Ascending aorta (tissue), 1 donor: ENCODE data around the gene ABITRAM.

GRCh38 chr9:106892712-106893173 lies 29.8 kb downstream of the ZNF462 start:
- PRO-cap, result no peak

- PRO-cap, result no peak
These were observed 57.9 kb downstream of the ZNF462 start for GRCh38 chr9:106920725-106921387.

DNA sequence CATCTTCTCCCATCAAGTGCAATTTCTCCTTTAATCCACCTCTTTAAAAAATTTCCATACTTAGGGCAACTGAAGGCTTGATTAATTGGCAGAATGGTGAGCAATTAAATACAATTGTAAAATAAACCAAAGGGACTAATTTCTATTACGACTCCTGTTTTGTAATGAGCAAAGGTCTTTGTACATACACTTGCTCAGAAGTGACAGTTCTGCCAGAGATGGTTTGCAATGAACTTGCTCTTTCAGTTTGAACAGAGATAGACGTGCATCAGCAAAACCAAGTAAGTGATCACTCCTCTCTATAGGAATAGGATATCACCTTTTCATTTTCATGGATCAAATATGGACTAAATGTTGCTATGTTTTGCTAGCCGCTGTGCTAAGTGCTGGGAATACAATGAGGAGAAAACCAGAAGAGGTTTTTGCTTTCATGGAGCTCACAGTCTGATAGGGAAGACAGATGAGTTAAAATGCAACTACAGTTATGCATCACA lies 110.4 kb upstream of the RAD23B start:
- PRO-cap, result no peak

GRCh38 chr9:107295027-107295993 lies 12.2 kb downstream of the RAD23B start:
- PRO-cap, result no peak

- PRO-cap, result no peak
These were observed 2.4 kb downstream of the KLF4 start for GRCh38 chr9:107486959-107487878.

- PRO-cap, result no peak
These were observed 1.7 kb downstream of the KLF4 start for GRCh38 chr9:107487879-107488256.

- PRO-cap, result no peak
These were observed 1.4 kb upstream of the KLF4 start for GRCh38 chr9:107490894-107491367.

GRCh38 chr9:107645052-107645547 lies 155.5 kb upstream of the KLF4 start:
- PRO-cap, result no peak

DNA sequence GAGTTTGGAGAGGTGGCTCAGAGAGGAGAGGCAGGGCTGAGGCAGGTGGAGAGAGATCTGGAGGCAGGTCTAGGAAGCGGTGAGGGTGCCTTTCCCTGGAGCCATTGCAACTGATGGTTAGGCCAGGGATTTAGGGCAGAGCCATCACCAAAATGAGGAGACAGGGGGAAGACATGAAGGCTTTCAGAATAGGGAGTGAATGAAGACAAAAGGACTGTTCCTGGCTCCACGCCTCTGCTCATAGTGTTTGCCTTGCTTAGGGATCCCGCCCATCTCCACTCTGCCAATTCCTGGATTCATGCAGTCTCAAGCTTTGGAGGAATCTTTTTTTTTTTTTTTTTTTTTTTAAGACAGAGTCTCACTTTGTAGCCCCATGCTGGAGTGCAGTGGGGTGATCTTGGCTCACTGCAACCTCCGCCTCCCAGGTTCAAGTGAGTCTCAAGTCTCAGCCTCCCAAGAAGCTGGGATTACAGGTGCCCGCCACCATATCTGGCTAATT lies 251.0 kb upstream of the KLF4 start:
- PRO-cap, result no peak

DNA sequence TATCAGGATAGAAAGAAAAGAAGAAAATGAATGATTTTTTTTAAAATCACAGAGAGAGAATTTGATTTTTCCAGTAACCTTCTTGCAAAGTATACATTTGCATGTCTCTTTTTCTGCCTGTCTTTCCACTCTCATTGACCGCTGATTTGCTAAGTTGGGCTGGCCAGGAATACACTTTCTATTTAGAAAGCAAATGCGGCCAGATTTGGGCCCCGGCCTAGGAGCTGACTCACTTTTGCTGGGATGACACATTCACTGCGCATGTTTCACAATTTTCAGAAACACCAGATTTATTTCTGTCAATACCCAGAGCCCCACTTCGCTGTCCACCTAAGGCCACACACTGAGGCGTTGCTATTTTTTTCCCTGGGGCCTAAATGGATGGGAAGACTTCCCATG lies 261.1 kb upstream of the KLF4 start:
- PRO-cap, result unidirectional peak, plus-strand start at position 317 of the sequence

DNA sequence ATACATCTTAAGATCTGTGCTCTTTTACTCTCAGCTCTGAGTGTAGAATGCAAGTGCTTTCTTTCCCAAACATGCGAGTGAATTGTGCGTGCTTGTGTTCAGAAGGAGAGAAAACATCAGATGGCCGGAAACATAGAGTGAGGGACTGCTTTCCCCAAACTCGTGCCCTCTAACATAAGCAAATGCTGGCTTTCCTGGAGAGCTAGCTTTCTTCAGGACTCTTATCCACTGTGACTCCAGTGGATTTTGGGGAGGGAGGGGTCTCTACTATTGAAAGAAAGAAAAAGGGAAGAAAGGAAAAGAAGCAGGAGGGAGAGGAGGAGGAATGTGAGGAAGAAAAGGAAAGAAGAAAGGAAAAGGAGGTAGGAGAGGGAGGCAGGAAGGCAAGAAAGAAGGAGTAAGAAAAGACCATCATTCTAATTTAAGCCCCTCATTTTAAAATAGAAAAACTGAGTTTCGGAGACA lies 330.8 kb upstream of the KLF4 start:
- PRO-cap, result no peak

GRCh38 chr9:108002604-108003061 lies 513.1 kb upstream of the KLF4 start:
- PRO-cap, result no peak

GRCh38 chr9:108056211-108056482 lies 566.6 kb upstream of the KLF4 start:
- PRO-cap, result no peak

GRCh38 chr9:108156368-108156990 lies 666.9 kb upstream of the KLF4 start:
- PRO-cap, result no peak

- PRO-cap, result no peak
These were observed 164.1 kb downstream of the ACTL7B start for GRCh38 chr9:108691634-108692061.

- PRO-cap, result no peak
These were observed 159.6 kb downstream of the ACTL7B start for GRCh38 chr9:108696097-108696748.

GRCh38 chr9:108934211-108935068 lies at the start of gene ABITRAM:
TSS of gene ABITRAM (plus strand) at chr9:108934400.
- PRO-cap, result bidirectional peak, plus-strand start at chr9:108934456, minus-strand start at chr9:108934017

DNA sequence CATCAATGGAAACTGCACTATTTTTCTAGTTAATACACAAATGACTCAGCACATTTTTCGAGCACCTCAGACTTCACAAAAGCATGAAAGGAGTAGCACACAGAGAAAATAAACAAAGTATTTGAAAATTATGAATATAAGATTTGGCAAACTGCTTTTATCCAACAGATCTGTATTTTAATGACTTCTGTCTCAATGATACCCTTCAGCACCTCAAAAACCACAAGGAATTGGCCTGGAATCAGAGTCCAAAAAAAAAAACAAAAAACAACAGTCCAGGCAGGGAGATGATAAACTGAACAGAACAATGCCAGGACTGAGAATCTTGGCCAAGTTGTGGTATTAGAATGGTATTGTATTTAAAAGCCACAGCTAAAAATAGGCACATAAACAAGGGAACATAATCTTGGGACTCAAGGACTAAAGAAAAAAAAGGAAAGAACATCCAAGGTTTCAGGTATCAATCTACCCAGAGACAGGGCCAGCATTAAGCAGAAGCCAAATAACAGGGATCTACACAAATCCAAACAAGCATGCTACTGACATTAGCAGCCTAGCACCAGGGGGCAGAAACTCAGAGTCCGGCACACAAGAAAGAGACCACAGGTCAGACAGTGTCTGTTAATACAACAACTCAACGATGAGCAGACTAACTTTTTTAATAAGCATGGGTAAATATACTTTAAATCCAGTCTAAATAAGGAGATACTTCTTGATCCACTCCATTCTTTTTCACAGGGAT lies 21.3 kb downstream of the TMEM245 start:
- PRO-cap, result no peak

DNA sequence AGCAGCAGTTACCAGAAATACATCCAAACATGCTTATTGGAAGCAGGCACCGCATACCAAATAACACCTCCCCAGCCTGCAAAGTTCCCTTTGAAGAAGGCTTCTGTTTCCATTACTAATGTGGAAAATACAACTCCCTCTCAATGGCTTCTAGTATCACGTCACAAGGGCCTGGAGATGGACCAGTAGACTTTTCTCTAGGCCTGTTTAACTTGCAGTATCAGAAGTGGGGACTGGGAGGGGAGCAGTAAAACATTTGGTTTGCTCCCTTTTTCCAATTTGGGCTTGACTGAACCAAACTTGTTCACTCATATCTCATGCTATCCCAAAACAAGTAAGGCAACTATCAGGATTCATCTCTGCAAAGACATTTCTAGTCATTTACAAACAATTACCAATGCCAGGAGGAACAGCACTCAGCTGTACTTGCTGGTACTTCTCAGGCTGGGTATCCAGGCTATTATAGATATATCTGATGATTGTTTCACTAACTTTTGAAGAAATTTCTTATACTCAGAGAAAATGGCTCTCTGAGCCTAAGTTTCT lies 20.6 kb downstream of the TMEM245 start:
- PRO-cap, result no peak

DNA sequence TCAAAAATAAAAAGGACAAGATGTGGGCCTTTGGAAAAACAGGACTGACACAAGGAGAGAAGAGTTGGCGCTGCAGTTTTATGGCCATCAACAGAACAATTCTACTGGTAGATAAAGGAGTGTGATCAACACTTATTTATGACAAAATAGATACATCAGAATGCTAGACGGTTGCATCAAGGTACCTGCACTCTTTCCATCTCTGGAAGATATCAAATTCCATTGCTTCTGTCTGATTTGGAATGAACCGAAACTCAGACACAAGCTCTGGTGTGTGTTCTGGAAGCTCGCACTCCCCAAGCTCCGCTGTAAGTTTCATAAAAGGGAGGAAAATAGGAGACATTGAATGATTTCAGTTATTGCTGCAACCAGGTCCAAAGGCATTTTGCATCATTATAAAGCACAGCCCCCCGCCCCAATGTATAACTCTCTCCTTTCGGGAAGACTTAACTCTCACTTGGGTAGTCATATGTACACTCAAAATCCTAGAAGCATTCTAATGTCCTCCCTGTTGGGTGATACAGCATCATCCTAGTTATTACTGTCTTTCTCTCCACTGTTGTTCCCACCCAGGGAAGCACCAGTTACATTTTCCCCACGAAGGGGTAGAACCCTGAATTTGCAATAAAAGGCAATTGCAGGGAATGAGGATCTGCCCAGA lies 62.7 kb downstream of the EPB41L4B start:
- PRO-cap, result no peak